ENCODE measurements around the gene FOXP1.

DNA sequence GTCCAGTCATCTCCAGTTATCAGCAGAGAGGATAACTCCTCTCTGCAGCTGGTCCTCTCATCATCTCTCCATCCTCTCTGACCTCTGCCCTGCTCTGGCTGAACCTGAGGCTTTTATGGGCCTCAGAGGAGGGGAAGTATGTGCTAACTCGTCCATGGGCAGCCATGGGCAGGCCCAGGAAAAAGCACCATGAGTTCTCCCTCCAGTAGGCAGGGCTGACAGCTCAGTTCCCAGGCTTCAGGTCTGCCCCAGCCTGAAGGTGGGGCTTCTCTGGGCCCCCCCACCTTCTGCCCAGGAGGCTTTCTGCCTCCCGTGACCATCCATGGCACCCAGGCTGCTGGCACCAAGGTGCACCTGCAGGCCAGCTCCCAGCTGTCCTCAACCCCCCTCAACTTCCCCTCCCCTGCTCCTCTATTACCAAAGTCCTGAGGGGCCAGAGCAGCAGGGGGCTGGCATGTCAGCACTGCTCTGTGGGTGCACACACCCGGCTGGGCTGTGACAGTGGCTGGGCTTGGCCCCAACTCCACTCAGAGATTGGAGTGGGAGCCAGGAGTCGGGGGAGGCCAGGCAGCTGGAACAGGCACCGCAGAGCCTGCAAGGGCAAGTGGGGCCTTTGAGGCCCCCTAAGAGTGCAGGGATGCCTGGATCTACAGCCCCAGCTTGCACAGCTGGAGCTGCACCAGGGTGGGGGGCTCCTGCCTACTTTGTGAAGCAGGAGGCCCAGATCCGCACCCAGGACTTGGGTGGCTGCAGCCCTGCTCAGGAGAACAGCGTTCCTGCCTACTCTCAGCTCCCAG, 99.0 kb upstream of the FRMD4B start:
- PRO-cap: no peak

GRCh38 chr3:69540927-69541579, 155.2 kb upstream of the FRMD4B start:
- PRO-cap: no peak

DNA sequence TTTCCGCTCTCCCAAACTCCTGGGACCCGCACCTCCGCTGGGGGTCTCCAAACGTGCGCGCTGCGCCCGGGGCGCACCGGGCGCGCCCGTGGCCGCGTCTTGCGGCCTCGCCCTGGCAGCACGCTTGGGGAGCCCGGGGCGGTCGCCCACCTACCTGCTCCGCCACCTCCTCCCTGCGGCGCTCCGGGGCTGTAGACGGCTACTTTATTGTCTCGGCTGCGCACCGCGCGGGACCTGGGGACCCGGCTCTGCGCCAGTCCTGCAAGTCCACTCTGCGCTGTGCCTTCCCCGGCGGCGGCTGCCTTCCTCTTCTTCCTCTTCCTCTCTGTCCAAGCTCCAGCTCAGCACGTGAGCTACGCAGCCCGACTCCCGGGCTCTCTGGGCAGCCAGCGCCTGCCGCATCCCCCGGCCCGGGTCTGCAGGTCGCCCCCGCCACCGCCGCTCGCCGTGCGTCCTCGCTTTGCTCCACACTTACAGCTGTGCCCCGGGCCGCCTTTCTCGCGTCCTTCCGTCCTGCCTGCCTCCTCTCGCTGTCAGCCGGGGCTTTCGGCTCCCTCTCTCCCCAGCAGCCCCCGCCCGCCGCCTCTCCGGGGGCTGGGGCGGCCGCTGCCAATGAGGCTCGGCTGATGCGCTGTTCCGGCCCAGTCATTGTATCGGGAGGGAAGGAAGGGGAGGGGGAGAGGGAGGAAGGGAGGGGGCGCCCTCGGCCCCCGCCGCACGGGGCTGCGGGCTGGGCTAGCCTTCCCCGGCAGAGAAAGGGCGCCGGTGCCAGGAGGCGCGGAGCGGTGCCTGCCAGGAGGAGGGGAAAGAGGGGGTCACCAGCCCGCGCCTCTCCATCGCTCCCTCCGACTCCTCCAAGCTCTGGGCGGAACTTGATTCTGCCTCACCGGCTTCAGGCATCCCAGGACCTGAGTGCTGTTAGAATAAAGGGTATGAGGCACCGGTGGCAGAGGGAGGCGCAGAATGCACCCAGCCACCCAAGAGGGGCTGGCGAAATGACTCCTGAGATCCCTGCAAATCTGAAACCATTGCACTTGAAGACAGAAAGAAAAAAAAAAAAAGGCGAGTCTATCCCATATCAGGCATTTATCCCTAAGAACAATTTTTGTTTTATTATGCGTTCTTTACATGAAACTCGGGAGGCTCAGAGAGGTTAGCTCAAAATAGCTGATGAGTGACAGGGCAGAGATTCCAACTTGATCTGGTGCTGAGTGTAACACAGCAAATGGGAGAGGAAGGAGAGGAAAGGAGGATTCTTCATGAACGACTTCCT, 156.6 kb upstream of the FRMD4B start:
- PRO-cap: no peak

DNA sequence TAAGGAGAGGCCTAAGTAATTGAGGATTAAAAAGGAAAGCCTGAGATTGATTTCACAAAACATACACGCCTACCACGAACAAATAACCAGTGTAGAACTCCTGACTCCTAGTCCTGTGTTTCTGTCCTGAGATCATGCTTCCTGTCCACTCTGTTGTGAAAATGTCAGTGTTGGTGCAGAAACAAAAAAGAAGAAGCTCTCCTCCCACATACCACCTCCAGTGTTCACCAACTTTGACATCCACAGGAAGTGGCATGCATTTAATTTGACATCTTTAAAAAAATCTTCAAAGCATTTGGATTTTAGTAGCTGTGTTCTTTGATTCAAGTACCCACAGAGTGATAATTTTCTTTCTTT, 8.6 kb downstream of the MITF start:
- PRO-cap: no peak

DNA sequence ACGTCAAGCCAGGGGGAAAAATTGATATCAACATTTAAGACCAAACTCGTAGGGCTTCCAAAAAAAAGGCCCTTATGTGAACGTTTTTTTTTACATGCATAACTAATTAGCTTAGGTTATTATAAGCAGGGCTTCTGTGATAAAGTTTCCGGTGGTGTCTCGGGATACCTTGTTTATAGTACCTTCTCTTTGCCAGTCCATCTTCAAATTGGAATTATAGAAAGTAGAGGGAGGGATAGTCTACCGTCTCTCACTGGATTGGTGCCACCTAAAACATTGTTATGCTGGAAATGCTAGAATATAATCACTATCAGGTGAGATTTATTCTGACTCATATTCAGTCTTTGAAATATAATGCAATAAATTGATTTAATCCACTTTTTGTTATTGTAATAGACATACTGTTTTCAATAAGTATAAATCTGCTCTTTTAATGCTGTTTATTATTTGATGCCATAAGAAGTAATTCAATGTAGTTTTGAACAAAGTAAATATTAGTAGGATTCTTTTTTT, 197.2 kb downstream of the MITF start:
- PRO-cap: no peak

DNA sequence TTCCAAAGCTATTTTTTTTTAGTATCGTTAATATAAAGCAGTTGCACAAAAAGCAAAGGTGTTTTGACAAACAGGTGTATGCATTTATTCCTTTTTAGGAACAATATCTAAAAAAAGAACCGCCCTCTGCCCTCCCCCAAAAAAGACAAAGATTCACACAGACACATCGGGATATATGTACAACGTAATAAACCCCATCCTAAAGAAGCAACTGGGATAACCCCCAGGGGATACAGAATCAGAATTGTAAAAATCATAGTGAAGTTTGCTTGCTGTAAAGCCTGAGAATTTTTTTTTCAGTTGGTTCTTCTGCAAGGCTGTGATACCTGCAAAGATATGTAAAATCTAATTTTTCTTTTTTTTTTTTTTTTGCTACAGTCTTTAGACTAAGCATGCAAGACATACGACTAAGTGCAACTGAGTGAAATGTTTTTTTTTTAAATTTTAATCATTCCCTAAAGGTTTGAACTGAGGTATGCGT, 627.4 kb downstream of the FOXP1 start:
- PRO-cap: no peak

DNA sequence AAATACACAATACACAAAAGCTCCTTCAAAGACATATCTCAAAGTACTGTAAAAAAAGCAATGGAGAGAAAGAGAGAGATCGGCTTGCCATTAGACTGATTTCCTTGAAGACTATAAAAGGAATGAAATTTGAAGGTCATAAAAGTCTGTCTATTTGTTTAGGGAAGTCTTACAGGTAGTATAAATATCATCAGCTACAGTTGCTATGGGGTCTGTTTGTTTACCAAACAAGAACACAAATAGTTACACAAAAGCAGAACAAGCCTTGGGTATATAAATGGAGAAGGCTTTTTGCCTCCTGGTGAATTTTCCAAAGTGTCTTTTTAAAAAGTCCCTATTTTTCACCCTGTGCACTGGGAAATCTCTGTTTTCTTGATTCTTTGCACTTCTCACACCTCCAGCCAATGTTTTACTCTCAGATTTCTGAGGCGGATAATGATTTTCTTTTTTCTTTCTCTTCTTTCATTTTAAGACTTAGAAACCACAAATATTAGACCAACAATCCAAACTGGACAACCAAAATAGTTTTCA, 552.3 kb downstream of the FOXP1 start:
- PRO-cap: no peak

DNA sequence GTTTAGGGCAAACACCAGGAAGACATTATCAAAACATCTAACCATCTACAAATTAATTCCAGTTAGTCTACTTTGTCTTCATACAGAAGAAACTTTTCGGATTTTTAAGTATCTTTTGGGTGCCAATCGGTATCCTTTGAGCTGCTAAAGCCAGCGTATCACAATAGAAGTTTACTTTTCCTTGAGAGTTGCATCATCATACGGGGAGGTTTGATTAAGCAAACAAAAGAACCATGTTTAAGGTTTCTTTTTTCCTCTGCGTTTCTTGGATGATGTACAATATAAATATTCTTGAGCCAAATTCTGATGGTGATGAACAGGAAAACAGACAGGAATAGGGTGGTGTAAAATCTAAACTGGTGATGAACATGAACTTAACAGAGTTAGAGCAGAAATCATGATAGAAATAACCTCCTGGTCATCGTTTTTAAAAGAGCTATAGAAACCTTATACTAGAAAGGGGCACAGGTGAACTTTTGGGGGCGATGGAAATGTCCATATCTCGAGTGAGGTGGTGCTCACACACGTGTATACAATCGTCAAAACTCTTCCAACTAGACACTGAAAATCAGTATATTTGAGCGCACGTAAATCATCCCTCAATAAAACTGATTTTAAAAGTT, 527.8 kb downstream of the FOXP1 start:
- PRO-cap: no peak

DNA sequence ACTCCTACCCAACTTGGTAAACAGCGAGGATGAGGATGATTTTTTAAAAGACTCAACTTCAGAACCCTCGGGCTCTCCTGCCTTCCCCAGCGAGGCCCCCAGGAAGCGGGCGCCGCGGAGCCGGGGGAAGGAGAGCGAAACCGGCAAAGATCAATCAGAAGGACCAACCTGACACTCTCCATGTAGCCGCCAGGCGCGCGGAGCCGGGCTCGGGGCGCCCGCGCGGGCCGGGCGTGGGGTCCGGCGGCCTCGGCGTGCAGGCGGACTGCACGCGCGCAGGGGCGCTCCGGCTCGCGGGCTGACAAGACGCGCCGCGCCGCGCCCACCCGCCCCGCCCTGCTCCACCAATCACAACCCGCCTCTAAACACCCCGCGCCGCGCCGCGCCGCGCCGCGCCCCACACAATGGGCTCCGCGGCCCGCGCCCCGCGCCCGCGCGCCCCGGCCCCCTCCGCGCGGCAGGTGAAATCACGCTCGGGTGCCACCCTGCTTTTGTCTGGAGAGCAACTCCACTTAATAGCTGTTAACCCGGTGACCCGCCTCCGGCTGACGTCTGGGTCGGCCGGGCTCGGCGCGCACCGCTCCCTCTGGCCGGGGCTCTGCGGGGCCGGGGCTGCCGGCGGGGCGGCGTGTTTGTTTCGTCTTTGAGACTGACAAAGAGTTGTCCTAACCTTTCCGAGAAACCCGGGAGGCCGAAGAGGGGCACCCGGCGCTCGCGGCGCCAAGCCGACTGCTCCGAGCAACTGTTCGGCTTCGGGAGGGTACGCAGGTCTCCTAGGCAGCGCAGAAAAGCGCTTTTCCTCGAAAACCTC, 518.7 kb downstream of the FOXP1 start:
- PRO-cap: bidirectional peak, plus-strand start at position 347 of the sequence, minus-strand start at position 277 of the sequence

GRCh38 chr3:71065467-71065728, 518.1 kb downstream of the FOXP1 start:
- PRO-cap: no peak

DNA sequence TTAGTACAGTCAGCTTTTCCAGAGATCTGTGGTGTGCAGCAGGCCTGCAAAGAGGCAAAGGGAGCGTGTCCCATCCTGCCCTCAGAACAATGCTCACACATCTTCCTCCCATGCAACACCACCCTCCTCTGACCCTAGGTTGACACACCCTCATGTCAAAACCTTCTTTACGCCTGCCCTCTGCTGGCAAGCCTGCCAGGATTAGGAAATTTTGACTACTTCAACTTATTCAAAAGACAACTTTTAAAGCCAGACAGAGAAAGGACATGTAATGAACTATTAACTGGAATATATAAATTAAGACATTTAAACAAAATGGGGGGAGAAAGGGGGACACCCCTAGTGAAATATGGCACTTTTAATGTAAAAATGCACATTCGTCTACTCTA, 513.7 kb downstream of the FOXP1 start:
- PRO-cap: no peak

DNA sequence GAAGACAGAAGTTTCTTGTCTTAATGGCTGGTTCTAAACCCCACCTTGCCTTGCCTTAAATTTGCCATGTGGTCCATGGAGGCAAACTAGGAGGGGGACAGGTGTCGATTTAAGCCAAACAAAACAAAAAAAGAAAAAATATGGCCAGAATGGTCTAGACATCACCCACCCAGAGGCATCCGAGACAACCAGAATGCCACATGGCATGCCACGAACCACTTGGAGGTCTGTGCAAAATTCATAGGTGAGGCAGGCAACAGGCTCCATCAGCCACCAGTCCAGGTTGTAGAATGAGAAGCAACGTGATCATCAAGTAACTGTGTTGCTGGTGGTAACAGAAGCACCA, 418.0 kb downstream of the FOXP1 start:
- PRO-cap: no peak

GRCh38 chr3:71207558-71208081, 375.9 kb downstream of the FOXP1 start:
- PRO-cap: no peak

DNA sequence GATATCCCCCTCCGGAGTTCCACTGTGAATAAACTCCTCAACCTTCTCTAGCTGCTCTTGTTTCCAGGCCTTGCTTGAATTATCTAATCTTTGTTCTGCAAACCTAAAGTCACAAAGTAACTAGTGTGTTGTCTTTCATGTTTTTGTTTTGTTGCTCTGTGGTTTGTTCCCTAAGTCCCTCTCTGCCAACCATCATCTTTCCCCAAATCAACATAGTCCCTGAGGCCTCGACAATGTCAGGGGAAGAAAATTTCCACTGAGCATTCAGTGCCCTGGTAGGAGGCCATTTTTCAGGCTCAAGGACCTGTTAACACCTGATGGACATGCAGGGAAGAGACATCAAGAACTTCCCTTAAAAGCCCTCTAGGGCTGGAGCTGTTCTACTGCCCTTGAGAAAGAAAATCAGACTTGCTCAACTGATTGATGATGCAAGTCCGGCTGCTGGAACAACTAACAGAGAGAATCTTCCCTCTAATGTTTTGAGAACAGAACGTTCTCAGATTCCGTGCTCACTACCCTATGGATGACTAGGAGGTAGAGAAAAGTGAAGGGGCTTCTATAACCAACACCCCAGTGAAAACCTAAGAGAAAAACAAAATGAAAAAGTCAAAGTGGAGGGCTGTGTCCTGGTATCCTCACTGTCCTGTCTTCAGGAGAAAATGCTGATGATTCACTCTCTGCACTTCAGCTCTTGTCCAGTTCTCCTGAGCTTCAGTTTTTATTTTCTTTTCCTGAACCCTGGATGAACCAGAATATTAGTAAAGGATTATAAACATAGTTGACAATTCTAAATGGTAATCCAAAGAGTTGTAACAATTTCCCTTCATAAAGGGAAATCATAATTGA, 373.1 kb downstream of the FOXP1 start:
- PRO-cap: no peak

DNA sequence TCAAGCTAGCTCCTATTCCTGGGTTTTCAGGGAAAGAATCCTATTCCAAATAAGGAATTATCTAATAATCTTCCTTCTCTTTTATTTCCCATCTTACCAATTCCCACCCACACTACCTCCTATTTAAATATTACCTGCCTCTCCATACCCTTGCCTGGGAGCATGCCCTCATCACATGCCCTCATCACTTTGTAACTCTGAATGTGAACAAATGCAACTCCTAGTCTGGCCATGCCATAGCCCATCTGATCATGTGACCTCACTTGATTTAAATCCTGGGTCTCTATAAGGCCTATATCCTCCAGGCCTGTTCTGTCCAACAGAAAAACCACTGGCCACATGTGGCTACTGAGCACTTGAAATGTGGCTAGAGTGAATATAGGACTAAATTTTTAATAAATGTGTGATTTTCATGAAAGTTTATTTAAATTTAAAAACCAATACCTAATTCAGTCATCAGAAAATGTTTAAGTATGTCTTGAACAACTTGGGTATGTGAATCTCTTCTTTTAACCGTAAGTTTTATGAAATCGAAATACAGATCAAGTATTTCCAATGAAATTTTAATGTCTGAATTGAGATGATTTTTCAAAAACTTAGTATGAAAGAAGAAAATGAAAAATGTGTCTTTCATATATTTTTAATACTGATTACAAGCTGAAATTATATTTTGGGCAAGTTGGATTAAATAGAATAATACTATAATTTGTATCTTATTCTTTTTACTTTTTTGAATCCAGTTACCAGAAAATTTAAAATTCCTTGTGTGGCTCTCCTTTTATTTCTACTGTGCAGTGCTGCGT, 364.3 kb downstream of the FOXP1 start:
- PRO-cap: no peak

GRCh38 chr3:71299129-71299759, 284.3 kb downstream of the FOXP1 start:
- PRO-cap: no peak

DNA sequence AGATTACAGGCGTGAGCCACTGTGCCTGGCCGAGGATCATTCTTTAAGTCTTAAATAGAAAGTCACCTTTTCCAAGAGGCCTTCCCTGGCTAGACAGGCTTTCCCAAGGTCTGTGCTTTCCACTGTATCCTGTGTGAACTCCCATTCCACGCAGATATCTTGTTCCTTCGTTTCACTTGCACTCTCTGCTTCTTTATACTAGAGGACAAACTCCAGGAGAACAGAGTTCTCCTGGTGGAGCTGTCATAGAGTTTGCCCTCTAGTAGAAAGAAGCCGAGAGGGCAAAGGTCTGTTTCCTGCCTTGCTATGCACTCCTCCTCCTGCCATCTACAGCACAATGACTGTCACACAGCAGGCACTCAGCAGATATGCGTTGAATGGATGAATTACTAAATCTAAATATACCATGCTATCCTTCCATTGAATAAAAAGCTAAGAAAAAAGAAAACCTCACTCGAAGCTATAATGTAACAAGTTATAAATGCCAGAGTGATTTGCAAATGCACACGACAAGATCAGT, 211.2 kb downstream of the FOXP1 start:
- PRO-cap: no peak

DNA sequence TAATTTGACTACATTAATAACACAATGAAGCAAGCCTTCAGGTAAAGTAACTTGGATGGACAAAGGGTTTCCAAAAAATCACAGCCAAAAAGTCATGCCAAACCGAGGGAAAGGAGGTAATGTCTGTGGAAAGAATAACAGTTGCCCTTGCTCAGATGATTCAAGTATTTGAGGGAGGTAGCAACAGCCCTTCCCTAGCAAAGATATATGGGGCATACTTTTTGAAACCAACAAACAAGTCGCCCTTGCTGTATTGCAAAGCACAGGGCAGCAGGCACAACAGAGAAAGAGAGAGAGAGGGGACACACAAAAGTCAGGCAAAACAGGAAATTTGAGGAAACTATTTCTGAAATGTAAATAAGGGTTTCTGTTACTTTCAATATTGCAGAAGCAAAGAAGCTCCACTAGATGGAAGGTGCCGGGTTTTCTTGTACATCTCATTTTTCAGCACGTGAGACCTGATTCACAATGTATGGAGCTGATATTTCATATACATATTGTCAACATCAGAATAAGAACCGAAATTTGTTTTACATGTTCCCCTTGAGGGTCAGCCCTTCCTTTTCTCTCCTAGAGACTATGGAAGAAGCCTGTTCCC, 127.5 kb downstream of the FOXP1 start:
- PRO-cap: no peak

GRCh38 chr3:71583050-71583871, at the start of gene FOXP1:
Gene FOXP1, minus strand, starts transcription at chr3:71583728.
- PRO-cap: unidirectional peak, minus-strand start at chr3:71583256; bidirectional peak, plus-strand start at chr3:71583799, minus-strand start at chr3:71583698

DNA sequence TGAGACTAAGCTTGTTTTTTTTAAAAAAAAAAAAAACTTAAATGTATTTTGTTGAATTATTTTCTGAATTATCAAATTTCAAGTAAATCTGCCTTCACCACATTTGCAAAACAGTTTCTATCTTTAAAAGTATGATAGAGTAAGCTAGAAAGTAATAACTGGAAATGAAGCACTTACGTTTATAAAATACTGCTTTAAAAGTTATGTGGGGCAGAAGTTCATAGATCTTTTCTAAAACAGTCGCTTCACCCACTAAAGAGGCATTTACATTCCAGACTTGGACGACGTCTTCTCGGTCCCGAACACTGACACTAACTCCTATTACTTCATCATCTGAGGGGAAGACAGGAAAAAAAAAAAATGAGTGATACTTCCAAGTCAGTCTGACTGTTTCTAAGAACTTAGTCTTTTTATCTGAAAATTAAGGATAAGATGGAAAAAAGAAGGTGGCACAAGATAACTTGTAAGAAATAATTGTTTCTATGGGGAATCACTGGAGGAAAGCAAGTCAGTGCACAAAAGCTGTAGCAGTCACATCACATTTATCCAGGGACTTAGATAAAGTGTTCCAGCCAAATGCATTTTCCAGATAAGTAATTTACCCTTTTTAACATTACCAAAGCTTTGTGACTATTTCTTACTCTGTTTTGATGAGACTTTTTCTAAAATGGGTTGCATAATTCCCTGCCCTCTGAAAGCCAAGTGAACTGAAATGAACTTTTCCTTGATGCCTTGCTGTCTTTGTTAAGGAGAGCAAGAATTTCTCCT, 35.2 kb downstream of the EIF4E3 start:
- PRO-cap: no peak

Data from mesenteric fat pad (tissue), 1 donor.